H4 (cell line): ENCODE measurements around the genes AKAP10 and USP22.

GRCh38 chr17:18926626-18927057, 25.3 kb upstream of the SLC5A10 start:
- RAMPAGE, long total RNA: no peak

- RAMPAGE, long total RNA: no peak
Measured at GRCh38 chr17:19254665-19255337, 17.6 kb downstream of the EPN2 start.

DNA sequence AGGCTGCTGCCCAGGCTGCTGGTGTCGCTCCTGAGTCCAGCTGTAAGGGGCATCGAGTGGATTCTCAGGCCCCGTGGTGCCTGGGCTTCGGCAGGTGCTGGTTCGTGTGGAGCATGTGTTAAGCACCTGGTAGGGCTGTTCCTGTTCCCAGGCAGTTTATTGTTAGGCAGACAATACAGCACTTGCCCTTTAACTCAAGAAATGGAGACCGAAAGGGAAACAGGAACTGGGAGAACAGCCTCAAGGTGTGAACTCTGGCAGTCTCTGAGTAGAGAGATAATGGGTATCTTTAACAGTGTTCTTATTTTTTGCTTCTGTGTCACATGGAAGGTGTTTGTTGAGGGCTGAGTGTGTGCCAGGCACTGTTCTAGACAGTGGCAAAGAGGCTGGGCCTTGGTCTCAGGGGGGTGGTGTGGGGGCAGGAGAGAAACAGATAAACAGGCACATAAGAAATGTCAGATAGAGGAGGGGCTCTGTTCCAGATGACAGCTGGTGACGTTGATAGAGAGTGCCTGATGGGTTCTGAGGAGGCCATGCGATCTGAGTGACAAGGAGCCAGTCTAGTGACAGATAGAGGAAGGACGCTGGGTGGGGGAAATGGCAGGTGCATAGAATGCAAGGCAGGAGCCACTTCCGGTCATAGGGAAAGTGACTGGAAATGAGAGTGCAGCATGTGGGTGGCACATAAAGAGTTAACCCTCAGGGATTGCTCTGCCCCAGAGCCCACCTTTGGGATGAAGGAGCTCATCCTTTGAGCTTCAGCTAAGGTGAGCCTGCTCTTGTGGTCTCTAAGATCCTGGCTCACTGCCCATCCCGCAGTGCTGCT, 33.8 kb downstream of the EPN2 start:
- RAMPAGE, long total RNA: no peak

- RAMPAGE, long total RNA: no peak
Measured at GRCh38 chr17:19346599-19347284, 15.8 kb downstream of the B9D1 start.

DNA sequence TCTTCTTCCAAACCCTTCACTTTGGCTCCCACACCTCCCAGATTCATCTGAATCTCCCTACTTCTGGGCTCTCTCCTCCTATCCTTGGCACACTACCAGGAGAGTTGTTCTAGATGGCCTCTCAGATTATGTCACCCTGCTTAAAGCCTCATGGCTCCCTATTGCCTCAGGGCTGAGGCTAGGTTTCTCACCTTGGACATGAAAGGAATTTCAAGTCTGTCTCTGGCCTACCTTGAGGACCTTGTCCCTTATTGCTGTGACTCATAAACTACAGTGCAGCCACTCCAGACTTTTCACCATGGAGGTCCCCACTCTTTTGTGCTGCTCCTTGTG, 964 bp upstream of the MFAP4 start:
- RAMPAGE, long total RNA: no peak

DNA sequence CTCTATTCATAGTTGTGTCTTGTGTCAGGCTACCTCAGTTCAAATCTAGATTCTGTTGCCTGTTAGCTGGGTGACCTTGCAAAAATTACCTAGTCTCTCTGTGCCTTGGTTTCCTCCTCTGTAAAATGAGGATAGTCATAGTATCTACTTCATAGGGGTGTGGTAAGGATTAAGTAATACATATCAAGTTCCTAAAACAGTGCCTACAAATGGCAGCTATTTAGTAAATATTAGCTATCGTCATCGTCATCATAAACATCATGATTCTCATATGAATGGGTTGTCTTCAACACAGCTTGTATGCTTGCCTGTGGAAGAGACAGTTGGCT, 2.0 kb upstream of the MFAP4 start:
- RAMPAGE, long total RNA: no peak

- RAMPAGE, long total RNA: no peak
Measured at GRCh38 chr17:19448370-19449477, 37.7 kb downstream of the RNF112 start.

- RAMPAGE, long total RNA: no peak
Measured at GRCh38 chr17:19519789-19520122, 13.9 kb upstream of the SLC47A1 start.

- RAMPAGE, long total RNA: no peak
Measured at GRCh38 chr17:19728017-19728650, 11.8 kb upstream of the SLC47A2 start.

DNA sequence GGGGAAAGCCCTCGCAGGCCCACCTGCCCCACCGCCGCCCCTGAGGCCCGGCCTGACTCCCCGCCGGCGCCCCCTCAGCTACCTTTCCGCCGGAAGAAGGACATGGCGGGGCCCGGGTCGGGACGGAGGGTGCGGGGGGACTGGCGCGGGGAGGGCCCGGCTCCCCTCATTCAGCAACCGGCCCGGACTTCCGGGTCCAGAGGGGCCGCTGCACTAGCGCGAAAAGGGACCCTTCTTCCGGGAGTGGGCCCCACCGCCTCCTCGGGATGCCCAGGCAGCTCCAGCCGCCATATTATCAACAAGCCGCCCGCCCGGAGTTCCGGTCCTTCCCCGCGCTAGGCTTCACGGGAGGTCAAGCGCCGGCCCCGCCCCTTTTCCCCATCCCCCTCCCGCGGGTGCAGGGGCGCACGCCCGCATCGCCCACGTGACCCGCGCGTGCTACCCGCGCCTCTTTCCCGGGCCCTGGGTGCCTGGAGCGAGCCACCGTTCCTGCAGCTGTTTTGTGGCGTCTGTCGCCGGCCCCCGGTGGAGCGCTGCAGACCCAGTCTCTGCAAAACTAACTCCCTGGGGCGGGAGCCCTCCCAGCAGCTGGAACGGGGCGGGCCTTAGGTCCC, at the start of gene AKAP10:
TSS of gene AKAP10 (minus strand) at position 319 of the 614 bp plus-strand sequence.
- RAMPAGE, long total RNA: no peak

- RAMPAGE, long total RNA: no peak
Measured at GRCh38 chr17:19978124-19978850, 659 bp upstream of the AKAP10 start.

- RAMPAGE, long total RNA: no peak
Measured at GRCh38 chr17:20216225-20216601, 207.1 kb downstream of the SPECC1 start.

- RAMPAGE, long total RNA: no peak
Measured at GRCh38 chr17:20301131-20301461, 166.2 kb downstream of the LGALS9B start.

GRCh38 chr17:20320452-20321653, 146.5 kb downstream of the LGALS9B start:
- RAMPAGE, long total RNA: no peak

GRCh38 chr17:21003219-21003637, 39.6 kb downstream of the USP22 start:
- RAMPAGE, long total RNA: no peak

DNA sequence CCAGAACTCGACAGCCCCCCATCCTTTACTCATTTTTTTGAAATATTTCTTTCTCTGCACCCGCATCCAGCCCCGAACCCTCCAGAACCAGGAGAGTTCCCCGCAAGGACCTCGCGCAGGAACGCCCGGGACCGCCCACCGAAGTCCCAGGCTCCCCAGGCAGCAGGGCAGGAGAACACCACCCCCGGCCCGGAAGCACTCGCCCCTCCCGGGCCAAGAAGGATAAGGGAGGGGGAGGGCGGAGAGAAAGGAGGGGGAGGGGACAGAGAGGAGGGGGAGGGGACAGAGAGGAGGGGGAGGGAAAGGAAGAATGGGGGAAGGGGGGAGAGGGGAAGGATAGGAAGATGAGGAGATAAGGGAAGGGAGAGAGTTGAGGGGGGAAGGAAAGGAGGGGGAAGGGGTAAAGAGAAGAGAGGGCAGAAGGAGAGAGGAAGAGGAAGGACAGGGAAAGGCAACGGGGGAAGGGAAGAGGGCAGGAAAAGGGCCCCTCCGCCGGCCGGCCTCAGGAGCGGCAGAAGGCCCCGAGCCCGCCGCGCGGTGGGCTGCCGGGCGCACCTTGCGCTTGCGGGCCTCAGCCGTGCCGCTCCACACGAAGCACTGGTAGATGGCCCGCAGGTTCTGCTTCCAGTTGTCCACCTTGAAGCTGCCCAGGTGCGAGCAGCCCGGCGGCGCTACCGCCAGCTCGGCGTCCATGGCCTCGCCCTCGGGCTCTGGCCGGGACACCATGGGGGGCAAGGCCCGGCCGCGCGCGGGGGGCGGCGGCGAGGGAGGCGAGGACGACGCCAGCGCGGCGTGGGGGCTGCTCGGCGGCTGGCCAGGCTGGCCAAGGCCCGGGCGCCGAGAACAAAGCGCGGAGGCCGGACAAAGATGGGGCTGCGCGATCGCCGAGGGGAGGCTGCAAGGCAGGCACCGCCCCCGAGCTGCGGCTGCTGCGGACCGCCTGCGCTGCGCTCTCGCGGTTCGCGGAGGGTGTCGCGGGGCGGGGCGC, at the start of gene USP22:
TSS of gene USP22 (minus strand) at position 902 of the 988 bp plus-strand sequence.
- RAMPAGE, long total RNA: no peak

- RAMPAGE, long total RNA: no peak
Measured at GRCh38 chr17:21119695-21120242, 7.0 kb upstream of the DHRS7B start.

DNA sequence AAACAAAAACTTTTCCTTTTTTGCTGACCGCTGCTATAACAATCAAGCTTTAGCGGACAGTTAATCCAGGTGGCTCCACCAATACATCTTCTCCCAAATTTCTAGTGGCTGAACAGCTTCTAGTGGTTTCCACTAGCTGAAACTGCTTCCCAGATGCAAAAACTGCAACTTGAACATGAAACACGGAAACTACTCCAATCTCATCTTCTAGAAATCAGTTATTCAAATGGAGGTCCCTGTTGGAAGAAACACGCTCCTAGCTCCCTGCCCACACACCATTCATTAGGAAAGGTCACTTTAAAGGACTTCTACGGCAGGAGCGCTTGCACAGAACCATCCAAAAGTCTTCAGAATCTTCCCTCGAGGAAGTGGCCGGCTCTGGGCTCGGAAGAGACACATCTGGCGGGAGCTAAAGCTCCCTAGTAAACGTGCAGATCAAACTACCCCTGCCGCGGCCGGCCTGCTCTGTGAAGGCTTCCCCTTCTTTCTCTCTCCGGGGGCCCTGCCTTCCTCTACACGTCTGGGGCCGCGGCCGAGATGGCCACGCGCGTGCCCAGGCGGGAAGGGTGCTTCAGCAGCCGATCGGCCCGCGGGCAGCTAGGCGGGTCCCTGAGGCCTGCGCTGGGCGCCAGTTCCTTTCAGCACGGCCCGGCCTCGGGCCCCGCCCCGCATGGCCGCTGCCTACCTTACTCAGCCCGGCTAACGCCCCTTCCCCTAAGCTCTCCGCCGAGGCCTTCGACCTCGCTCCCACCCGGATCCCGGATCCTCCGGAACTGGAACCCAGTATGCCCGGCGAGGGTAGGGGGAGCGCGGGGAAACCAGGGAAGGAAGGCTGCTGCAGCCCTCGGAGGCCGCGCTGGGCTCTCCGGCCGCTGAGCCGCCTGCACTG, 540 bp downstream of the TMEM11 start:
- RAMPAGE, long total RNA: no peak

DNA sequence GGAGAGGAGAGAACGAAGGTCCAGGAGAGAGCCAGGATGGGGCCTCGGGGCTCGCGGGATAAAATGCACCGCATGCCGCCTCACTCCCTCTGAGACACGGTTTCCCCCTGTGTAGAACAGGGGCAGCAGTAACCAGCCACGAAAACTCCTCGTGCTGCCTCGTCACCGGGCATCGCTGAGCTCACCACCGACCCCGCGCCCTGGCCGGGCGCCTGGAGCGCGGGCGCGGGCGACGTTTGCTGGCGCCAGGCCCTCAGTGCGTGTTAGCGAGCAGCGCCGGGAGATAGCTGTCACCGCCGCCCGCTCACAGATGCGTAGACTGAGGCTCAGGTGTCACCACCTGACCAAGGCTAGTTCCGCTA, 779 bp upstream of the MAP2K3 start:
- RAMPAGE, long total RNA: no peak

- RAMPAGE, long total RNA: no peak
Measured at GRCh38 chr17:22090279-22090930, 398.1 kb downstream of the KCNJ18 start.